ENCODE data around the genes RAB35 and RPLP0.

DNA sequence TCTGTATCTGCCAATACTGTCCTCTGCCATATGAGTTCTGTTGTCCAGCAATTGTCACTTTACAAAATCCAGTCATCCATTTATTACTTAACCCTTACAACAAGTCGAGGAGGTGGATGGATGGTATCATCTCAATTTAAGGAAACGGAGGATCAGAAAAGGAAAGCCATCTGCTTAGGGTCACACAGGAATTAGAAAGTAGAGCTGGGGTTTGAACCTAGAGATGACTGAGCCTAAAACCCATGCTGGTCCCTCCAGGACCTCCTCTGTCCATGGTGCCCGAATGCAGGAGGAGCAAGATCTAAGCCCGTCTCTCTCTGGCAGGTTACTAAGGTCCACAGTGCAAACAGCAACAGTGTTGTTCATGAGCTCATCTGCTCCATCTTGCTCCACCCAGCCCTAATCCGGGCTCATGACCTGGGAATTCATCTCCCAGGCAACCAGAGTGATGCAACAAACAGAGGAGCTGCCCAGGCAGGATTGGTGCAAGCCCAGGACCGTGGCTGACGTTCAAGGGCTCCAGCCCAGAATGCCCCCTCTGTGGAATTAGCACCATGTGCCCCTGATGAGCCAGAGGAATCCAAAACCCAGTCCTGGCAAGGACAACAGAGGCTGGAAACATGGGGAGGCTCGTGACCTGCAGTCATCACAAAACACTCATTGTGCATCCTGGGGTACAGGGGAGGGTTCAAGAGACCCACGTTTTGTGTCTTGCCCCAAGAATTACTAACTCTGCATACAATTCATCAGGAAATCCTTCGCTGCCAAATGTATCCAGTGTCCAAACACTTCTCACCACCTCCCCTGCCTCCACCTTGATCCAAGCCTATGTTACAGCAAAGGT, 29.9 kb downstream of the HSPB8 start:
- RRBS = no CpG with 5 or more reads among the region's 10 CpGs
CAGE:
- cytosol, long polyA plus RNA = no peak
- long polyA plus RNA = no peak
- nucleus, long polyA plus RNA = no peak

DNA sequence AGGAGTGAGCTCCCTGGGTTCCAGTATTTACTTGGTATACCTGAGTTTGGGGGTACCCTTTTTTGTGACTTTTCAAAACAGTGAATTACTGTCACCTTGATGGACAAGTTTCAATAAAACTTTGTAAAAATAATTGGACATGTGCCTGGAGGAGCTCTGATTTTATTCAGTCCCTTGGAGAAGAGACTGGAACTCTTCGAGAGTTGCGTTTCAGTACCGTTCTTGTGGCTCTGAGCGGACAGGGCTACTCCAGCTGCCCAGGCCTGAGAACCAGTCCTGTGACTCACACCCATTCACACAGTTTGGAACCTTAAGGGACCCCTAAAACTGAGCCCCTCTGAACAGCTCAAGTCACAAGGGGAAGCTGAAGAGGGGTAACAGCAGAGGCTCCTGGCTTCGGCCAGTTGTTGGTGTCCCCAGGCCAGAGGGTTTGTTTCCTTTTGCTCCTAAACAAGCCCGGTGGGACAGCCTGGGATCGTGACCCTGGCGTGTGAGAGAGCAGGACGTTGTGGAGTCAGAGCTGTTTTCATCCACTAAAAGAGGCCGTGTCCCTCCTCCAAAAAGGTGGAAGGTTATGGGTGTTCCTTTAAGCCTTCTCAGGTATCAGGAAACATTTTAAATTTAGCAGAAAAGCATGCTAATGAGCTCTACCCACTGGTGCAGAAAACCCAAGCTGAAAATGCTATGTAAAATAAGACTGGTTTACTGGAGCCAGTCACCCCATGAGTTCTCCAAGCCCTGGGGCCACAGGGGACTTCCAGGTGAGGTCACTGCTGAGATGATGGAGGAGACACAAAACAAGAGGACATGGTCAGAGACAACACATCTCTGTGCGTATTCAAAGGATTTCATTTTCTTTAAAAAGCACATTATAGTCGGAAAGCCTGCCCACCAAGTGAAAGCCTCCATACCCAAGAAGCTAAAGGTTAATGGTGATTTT, 13.8 kb downstream of the PRKAB1 start:
- RRBS = no CpG with 5 or more reads among the region's 12 CpGs
CAGE:
- cytosol, long polyA plus RNA = no peak
- long polyA plus RNA = no peak
- nucleus, long polyA plus RNA = no peak

DNA sequence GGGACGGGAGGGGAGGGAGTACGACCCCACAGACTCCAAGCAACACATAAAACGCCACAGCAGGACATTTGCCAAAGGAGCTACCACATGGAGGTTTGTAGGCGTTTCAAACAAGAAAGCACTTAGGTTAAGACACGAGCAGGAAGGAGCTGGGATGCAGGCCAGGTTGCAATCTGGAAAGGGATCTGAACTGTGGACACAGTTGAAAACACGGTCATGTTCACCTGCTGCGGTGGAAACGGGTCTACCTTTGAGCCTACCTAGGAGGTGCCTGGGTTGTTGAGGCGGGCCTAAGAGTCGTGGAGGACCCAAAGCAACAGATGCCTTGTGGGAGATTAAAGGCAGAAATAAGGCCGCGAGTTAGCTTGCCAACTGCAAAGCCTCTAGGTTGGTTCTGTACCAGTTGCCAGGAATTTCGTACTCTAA, 18.5 kb downstream of the PRKAB1 start:
- RRBS = no CpG with 5 or more reads among the region's 13 CpGs
CAGE:
- cytosol, long polyA plus RNA = no peak
- long polyA plus RNA = no peak
- nucleus, long polyA plus RNA = no peak

DNA sequence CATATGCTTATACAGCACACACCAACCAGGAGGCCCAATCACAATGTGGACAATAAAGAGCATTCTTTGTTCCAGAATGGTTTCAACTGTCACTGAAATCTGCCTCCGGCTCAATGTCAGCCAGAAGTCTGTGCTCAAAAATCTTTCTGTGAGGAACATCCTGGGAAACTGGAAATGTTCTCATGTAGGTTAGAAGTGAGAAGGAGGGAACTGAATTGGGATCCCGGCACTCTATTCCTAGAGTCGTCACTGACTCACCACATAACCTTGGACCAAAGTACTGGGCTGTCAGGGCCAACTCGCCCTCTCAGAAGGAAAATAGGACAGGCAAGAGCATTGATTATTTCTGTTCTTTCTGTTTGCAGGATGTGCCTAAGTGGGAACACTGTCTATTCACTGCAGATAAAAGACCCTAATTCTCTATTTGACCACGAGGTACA, 57.6 kb downstream of the PRKAB1 start:
- RRBS = no CpG with 5 or more reads among the region's 5 CpGs
CAGE:
- cytosol, long polyA plus RNA = no peak
- long polyA plus RNA = no peak
- nucleus, long polyA plus RNA = no peak

- RRBS = no CpG with 5 or more reads among the region's 15 CpGs
CAGE:
- cytosol, long polyA plus RNA = no peak
- long polyA plus RNA = no peak
- nucleus, long polyA plus RNA = no peak
Measured at GRCh38 chr12:120011838-120012976, 23.2 kb downstream of the BICDL1 start.

GRCh38 chr12:120078666-120079532, 37.7 kb downstream of the RAB35 start:
- RRBS = 80% methylated on average over 1 of the region's 10 CpGs
CAGE:
- cytosol, long polyA plus RNA = no peak
- long polyA plus RNA = no peak
- nucleus, long polyA plus RNA = no peak

DNA sequence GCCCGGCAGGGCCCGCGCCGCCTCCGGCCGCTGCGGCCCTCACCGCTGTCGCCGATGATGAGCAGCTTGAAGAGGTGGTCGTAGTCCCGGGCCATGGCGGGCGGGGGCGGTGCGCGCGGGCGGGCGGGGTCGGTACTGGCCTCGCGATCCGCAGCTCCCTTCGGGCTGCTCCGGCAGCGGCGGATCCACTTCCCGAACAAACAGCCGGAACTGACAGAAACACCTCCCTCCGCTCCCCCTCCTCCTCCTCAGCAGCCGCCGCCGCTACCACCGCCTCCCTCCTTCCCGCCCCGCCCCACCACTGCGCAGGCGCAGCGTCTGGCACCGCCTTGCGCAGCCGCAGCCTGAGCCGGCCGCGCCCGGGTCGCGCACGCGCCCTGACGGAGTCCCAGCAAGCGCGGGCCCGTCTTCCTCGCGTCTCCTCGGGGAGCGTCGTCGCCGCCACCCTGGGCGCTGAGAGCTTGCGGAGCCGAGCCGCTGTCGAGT, at the start of gene RAB35:
TSS of gene RAB35 (minus strand) at position 198 of the 486 bp plus-strand sequence.
- RRBS = under 1% methylated on average over 21 of the region's 67 CpGs
CAGE:
- cytosol, long polyA plus RNA = no peak
- long polyA plus RNA = no peak
- nucleus, long polyA plus RNA = no peak

- RRBS = no CpG with 5 or more reads among the region's 5 CpGs
CAGE:
- cytosol, long polyA plus RNA = no peak
- long polyA plus RNA = no peak
- nucleus, long polyA plus RNA = no peak
Measured at GRCh38 chr12:120124267-120124776, 7.8 kb upstream of the RAB35 start.

GRCh38 chr12:120183305-120183753, 11.2 kb downstream of the GCN1 start:
- RRBS = no CpG with 5 or more reads among the region's 7 CpGs
CAGE:
- cytosol, long polyA plus RNA = no peak
- long polyA plus RNA = no peak
- nucleus, long polyA plus RNA = no peak

GRCh38 chr12:120194096-120194622, 356 bp downstream of the GCN1 start:
- RRBS = 2% methylated on average over 12 of the region's 30 CpGs
CAGE:
- cytosol, long polyA plus RNA = no peak
- long polyA plus RNA = no peak
- nucleus, long polyA plus RNA = no peak

DNA sequence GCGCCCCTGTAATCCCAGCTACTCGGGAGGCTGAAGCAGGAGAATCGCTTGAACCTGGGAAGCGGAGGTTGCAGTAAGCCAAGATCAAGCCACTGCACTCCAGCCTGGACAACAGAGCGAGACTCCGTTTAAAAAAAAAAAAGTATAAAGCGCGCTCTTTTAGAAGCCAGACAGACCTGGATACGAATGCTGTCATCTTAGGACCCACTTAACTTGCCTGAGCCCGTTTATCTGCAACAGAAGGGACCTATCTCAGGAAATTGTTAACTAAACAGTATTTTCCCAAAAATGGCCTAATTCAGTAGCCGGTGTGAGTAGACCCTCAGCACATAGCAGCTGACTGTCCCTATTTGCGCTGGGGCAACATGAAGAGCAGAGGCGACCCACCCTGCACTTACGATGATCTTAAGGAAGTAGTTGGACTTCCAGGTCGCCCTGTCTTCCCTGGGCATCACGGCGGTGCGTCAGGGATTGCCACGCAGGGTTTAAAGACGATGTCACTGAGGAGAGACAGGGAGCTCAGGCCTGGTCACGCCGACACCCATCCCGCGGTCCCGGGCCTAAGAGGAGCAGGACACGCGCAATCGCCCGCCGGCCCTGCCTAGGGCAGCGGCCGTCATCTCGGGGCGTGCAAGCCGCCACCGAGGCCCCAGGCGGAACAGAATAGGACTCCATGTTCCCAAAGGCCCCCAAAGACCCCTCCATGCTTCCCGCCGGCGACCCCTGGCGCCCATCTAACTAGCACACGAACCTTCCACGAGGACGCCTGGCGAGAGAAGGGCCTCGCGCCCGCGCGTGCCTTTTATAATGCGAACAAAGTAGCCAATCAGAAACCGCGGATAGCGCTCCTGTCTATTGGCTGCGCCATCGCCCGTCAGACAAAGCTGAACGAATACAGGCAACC, at the start of gene RPLP0:
TSS of gene RPLP0 (minus strand) at position 780 of the 904 bp plus-strand sequence.
- RRBS = no CpG with 5 or more reads among the region's 58 CpGs
CAGE:
- cytosol, long polyA plus RNA = start-site peak on the minus strand centred at position 776 of the sequence, 9 bp wide, 86,336 and 106,467 reads in 2 replicates
- long polyA plus RNA = start-site peak on the minus strand centred at position 775 of the sequence, 12 bp wide, 77,416 and 84,799 reads in 2 replicates
- nucleus, long polyA plus RNA = start-site peak on the minus strand centred at position 777 of the sequence, 16 bp wide, 45,137 and 54,847 reads in 2 replicates

DNA sequence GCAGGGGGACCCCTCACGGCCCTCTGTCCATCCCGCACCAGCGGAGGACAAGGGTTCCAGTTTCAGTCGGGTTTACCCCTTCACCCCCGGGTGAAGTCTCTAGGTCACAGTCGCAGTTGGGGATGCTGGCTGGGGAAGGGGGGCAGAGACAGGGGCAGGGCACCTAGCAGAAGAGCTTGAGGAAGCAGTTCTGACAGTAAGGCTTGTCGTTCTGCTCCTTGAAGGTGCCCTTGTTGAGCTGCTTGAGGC, 11.2 kb upstream of the RPLP0 start:
- RRBS = no CpG with 5 or more reads among the region's 7 CpGs
CAGE:
- cytosol, long polyA plus RNA = no peak
- long polyA plus RNA = start-site peak on the plus strand centred at position 93 of the sequence, 100 bp wide, 16 and 21 reads in 2 replicates
- nucleus, long polyA plus RNA = no peak

- RRBS = 19% methylated on average over 1 of the region's 18 CpGs
CAGE:
- cytosol, long polyA plus RNA = no peak
- long polyA plus RNA = no peak
- nucleus, long polyA plus RNA = no peak
Measured at GRCh38 chr12:120229140-120230339, 28.6 kb upstream of the RPLP0 start.

DNA sequence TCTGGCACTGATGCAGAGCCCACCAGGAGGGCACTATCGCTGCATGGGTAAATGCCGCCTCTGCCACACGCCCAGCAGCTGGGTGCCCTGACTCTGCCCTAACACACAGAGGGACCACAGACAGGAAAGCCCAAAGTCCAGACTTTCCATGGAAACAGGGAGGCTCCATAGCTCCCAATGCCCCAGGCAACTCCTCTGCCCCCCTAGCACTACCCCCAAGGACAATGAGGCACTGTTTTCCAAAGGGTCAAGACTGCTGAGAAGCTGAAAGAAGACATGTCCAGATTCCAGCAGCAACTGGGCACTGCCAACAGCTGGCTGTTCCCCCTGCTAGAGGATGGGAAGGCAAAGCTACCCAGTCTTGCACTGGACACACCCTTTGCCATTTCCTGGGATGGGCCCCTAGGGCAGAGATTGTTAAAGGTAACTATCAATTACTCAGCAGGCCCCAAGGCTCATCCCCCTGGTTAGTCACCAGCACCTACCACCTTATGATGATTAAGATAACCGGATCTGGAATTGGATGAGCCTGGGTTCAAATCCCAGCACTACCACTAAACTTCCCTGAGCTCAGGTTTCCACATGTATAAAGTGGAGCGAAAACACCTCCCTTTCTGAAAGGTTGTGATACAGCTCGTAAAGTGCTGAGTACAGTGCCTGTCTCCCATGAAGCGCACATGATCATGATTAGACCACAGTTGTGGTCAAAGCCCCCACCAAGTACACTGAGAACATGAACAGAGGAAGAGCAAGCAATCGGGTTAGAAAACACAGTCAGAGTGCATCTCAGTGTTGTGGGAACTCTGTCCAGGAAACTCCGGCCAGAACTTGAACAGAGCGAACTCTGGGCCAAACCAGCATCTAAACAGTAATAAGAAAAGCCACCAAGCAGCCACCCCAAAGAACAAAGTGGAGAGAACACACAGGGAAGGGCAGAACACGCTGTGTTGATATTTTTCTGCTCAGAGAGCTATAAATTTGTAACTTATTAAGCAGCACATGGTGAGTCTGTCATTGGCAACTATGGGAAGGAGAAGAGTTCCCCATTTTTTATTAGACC, 3.2 kb downstream of the PXN start:
- RRBS = no CpG with 5 or more reads among the region's 11 CpGs
CAGE:
- cytosol, long polyA plus RNA = no peak
- long polyA plus RNA = no peak
- nucleus, long polyA plus RNA = no peak

- RRBS = no CpG with 5 or more reads among the region's 18 CpGs
CAGE:
- cytosol, long polyA plus RNA = no peak
- long polyA plus RNA = no peak
- nucleus, long polyA plus RNA = no peak
Measured at GRCh38 chr12:120264064-120265075, 1.2 kb downstream of the PXN start.

DNA sequence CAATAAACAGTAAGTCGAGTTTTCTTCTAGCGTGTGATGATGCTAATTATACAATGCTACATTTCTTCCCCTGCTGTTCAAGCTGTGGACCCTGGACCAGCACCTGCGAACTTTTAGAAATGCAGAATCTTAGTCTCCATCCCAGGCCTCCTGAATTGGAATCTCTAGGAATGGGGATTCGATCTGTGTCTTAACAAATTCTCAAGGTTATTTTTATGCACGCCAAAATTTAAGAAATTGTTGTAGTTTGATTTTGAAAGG, 12.2 kb upstream of the SIRT4 start:
- RRBS = no CpG with 5 or more reads among the region's 5 CpGs
CAGE:
- cytosol, long polyA plus RNA = no peak
- long polyA plus RNA = no peak
- nucleus, long polyA plus RNA = no peak

GRCh38 chr12:120366964-120367900, 1.7 kb downstream of the MSI1 start:
- RRBS = no CpG with 5 or more reads among the region's 16 CpGs
CAGE:
- cytosol, long polyA plus RNA = no peak
- long polyA plus RNA = no peak
- nucleus, long polyA plus RNA = no peak

- RRBS = 5% methylated on average over 6 of the region's 22 CpGs
CAGE:
- cytosol, long polyA plus RNA = no peak
- long polyA plus RNA = no peak
- nucleus, long polyA plus RNA = no peak
Measured at GRCh38 chr12:120388903-120389735, 20.2 kb upstream of the MSI1 start.

DNA sequence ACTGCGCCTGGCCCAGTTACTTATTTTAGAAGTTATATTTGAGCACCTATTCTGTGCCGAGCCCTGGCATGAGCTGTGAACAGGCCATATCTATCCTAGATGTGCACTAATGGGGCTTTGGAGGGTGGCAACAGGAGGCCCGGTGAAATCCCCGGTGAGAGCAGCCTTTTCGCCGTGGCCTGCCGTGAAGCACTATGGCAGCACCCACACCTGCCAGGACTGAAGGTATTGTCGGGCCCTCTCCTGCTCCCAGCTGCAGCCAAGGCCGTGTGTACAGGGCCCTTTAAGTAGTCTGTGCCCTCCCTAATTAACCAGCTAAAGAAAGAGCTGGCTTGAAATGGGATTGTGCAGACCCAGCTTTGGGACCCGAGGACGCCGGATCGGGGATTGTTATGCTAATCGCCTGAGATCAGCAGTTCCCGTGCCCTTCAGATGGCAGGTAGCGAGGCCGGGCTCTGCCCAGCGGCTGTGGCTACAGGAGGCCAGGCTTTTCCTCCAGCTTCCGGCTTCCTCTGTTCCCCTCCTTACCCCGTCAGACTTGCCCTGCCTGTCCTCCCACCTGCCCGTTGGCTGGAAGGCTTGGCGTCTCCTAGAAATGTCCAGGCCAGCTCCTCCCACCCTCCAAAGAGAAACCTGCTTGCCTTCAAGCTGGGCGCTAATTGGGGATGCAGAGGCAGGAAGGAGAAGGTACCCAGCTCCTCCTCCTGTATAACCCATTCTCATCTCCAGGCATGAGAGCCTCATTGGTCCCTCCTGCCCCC, 25.5 kb upstream of the MSI1 start:
- RRBS = 25% methylated on average over 8 of the region's 23 CpGs
CAGE:
- cytosol, long polyA plus RNA = no peak
- long polyA plus RNA = no peak
- nucleus, long polyA plus RNA = no peak

DNA sequence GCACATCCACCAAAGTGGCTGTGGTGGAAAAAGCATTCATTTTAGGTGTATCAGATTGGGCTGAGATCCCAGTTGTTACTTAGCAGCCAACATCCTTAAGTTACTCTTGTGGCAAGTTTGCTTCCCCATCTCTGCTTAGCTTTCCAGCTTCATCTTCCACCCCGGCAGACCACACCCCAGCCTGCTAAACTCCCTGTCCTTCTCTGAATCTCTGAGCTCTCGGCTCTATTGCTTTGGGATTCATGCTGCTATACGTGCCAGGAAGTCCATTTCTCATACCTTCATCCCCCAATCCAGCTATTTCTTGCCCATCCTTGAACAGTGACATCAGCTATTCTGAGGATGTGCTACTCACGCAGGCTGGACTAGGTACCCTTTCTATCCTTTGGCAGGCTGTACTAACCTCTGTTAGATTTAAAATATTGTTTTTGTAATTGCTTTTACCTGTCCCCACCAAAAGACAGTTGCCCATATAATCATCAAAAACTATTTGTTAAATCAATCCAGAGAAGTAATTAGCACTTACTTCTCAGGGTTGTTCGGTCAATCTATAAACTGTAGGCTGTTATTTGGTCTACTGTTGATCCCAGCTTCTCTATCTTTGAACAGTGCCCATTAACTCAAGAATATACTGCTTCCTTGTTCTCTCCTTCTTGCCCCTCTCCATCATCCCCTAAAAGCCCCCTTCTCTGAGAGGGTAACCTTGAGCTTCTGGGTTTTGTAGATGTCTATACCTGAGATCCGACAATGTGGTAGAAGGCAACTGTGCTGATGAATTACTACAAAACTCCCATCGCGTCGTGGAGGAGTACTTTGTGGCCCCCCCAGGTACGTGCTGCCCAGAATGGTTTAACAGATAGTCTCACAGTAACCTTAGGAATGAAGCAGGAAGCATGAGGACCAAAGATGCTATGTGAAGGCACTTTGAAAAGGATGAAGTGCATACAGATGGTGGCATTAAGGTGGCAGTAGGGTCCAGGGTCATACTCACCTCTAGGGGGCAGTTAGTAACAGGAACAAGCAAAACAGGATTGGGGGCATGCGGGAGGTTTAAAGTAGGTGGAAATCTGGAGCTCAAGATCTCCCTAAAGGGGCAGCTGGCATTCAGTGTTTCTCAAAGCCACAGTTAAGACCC, 10.5 kb downstream of the GATC start:
- RRBS = no CpG with 5 or more reads among the region's 11 CpGs
CAGE:
- cytosol, long polyA plus RNA = no peak
- long polyA plus RNA = no peak
- nucleus, long polyA plus RNA = no peak

All from IMR-90 (cell line).